HCT116 (cell line): Measurements from ENCODE around the gene ASIC4.

DNA sequence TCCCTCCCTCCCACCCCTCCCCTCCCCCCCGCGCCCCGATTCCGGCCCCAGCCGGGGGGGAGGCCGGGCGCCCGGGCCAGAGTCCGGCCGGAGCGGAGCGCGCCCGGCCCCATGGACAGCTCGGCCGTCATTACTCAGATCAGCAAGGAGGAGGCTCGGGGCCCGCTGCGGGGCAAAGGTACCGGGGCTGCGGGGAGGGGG is 212 bp downstream of the CTDSP1 start:
- RRBS, result 1% methylated on average over 7 of the region's 21 CpGs

DNA sequence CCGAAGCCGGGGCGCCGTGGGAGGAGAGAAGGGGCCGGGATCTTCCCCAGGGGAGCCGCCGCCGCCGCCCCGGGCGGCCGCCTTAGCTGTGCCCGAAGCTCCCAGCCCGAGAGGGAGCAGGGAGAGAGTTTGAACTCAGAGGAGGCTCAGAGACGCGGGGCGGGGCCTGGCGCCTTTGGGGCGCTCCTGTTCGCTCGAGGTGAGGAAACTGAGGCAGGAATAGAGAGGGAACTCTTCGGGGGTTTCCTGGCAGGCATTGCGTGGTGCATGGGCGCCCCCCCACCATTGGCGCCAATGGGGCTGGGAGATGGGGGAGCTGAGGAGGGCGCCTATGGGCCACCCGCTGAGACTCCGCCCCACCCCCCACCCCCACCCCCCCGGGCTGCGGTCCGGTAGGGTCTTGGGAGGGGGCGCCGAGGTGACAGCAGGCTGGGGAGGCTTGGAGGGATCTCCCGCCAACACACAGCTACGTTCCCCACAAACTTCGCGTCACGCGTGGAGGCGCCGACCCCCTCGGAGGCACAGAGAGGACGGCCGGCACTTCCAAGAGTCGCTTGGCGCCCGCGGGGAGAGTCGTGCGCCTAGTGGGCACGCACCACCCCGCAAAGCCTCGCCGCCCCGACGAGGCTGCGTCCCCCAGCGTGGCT is 636 bp downstream of the CTDSP1 start:
- RRBS, result 1% methylated on average over 11 of the region's 58 CpGs

DNA sequence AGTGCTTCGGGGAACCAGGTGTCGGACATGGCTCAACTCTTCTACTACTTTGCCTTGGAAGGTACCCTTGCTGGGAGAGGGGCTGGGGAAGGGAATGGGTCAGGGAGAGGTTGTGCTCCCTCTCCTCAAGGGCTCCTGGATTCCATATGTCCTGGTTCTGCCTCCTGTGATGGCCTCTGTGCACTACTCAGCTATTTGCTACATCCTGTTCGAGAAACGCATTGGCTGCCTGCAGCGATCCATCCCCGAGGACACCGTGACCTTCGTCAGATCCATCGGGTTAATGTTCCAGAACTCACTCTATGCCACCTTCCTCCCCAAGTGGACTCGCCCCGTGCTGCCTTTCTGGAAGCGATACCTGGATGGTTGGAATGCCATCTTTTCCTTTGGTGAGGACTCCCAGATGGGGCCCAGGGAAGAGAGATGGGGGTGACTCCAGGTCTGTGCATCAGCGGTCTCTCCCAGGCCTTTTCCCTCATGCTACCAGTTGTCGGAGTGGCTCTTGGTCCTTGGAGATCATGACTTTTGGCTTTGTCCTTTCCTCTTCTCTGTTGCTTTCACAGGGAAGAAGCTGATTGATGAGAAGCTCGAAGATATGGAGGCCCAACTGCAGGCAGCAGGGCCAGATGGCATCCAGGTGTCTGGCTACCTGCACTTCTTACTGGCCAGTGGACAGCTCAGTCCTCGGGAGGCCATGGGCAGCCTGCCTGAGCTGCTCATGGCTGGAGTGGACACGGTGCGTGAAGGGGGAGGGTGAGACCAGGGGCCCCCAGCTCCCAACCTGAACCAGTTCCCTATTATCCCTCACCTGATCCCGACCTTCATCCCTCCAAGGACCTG is 30.6 kb downstream of the CYP27A1 start:
- RRBS, result no CpG with 5 or more reads among the region's 19 CpGs

DNA sequence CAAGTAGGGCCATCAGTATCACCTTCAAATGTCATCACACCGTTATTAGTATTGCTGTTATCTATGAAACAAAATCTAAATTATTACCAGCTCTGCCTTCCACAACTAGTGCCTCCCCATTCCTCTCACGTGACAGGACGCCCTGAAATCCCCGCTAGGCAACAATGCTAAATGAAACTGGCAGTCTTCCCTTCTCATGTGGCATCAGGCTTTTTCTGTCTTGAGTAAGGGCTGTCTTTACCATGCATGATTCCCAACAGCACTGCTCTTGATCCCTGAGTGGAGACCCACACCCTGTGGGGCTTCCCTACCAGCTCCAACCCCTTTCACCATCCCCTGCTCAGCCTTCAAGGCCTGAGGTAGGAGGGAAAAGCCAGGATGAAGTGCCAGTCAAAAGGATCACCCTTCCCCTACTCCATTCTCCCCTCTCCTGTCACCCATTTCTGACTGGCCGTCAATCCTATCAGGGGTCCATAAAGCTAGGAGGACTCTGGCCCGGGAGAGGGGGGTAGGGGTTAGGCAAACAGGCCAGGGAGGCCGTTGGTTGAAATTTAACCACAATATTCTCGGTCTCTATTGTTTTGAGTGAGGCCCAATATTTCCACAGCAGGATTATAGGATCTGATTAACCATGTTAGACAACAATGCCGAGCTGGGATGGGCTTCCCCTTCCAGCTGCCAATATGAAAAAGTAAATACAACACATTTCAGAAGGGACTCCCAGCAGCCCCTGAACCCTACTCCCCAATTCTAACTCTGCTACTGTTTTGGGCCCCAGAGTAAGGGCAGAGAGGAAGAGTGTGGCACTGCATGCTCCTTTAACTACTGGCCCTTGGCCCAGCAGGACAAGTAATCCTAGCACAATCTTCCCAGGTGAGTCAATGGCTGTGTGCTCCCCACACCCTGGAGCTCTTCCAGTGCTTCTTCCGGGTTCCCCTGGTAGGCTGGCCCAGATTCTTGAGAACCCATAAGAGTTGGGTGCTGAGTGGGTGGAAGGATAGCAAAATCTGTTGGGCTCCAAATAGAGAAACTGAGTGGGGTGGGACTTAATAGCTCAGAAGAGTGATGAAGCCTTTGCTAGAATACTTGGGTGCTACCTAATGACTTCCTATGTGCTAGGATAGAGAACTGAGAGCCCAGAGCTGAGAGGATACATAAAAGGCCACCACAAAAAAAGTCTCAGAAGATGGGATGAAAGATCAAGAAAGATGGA is 10.5 kb upstream of the IHH start:
- RRBS, result no CpG with 5 or more reads among the region's 10 CpGs

GRCh38 chr2:219126399-219126972 is 34.1 kb downstream of the NHEJ1 start:
- RRBS, result no CpG with 5 or more reads among the region's 4 CpGs

GRCh38 chr2:219127026-219127458 is 33.6 kb downstream of the NHEJ1 start:
- RRBS, result no CpG with 5 or more reads among the region's 2 CpGs

DNA sequence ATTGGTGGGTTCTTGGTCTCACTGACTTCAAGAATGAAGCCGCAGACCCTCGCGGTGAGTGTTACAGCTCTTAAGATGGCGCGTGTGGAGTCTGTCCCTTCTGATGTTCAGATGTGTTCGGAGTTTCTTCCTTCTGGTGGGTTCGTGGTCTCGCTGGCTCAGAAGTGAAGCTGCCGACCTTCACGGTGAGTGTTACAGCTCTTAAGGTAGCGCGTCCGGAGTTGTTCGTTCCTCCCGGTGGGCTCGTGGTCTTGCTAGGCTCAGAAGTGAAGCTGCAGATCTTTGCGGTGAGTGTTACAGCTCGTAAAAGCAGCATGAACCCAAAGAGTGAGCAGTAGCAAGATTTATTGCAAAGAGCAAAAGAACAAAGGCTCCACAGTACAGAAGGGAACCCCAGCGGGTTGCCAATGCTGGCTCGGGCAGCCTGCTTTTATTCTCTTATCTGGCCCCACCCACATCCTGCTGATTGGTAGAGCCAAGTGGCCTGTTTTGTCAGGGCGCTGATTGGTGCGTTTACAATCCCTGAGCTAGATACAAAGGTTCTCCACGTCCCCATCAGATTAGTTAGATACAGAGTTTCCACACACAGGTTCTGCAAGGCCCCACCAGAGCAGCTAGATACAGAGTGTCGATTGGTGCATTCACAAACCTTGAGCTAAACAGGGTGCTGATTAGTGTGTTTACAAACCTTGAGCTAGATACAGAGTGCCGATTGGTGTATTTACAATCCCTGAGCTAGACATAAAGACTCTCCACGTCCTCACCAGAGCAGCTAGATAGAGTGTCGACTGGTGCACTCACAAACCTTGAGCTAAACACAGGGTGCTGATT is 5.9 kb upstream of the ZFAND2B start:
- RRBS, result no CpG with 5 or more reads among the region's 27 CpGs

- RRBS, result no CpG with 5 or more reads among the region's 10 CpGs
These were observed 2.9 kb downstream of the ZFAND2B start for GRCh38 chr2:219209353-219209924.

DNA sequence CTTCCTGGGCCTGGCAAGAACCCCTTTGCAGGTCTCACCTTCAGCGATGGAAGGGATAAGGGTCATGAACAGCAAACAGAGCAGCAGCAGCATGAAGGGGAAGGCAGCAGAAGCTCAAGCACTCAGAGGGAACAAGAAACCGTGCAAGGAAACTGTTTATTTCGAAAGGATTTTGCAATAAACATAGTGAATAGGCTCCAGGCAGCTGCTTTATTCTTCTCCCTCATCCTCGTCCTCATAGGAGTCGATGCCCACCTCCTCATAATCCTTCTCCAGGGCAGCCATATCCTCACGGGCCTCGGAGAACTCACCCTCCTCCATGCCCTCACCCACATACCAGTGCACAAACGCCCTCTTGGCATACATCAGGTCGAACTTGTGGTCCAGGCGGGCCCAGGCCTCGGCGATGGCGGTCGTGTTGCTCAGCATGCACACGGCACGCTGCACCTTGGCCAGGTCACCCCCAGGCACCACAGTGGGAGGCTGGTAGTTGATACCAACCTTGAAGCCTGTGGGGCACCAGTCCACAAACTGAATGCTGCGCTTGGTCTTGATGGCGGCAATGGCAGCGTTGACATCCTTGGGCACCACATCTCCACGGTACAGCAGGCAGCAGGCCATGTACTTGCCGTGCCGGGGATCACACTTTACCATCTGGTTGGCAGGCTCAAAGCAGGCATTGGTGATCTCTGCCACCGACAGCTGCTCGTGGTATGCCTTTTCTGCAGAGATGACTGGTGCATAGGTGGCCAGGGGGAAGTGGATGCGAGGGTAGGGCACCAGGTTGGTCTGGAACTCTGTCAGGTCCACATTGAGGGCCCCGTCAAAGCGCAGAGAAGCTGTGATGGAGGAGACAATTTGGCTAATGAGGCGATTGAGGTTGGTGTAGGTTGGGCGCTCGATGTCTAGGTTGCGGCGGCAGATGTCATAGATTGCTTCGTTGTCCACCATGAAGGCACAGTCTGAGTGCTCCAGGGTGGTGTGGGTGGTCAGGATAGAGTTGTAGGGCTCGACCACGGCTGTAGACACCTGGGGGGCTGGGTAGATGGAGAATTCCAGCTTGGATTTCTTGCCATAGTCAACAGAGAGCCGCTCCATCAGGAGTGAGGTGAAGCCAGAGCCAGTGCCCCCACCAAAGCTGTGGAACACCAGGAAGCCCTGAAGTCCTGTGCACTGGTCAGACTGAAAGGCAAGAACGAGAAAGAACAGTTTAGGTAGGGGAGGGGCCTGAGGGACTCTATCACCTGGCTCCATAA is 2.5 kb upstream of the TUBA4B start:
- RRBS, result no CpG with 5 or more reads among the region's 37 CpGs

DNA sequence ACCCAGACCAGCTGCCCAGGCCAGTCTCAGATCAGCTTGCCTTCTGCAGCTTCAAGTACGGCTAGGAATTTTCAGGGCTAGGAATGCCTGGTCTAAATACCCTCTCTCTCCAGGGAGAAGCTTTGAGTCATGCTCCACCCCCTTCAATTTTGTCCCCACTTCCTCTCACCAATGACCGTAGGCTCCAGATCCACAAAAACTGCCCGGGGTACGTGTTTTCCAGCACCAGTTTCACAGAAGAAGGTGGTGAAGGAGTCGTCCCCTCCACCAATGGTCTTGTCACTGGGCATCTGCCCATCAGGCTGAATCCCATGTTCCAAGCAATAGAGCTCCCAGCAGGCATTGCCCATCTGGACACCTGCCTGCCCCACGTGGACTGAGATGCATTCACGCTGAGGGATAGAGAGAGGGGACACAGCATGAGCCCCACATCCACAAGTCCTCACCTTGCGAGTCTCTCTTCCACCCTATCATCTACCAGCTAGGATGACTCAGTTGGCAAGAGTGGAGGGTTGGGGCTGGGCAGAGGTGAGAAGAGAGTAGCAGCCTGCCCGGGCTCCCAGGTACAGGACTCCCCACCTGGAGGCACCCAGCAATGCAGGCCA is 1.1 kb upstream of the TUBA4B start:
- RRBS, result no CpG with 5 or more reads among the region's 9 CpGs

- RRBS, result no CpG with 5 or more reads among the region's 17 CpGs
These were observed 8.2 kb downstream of the SPEG start for GRCh38 chr2:219442647-219443444.

DNA sequence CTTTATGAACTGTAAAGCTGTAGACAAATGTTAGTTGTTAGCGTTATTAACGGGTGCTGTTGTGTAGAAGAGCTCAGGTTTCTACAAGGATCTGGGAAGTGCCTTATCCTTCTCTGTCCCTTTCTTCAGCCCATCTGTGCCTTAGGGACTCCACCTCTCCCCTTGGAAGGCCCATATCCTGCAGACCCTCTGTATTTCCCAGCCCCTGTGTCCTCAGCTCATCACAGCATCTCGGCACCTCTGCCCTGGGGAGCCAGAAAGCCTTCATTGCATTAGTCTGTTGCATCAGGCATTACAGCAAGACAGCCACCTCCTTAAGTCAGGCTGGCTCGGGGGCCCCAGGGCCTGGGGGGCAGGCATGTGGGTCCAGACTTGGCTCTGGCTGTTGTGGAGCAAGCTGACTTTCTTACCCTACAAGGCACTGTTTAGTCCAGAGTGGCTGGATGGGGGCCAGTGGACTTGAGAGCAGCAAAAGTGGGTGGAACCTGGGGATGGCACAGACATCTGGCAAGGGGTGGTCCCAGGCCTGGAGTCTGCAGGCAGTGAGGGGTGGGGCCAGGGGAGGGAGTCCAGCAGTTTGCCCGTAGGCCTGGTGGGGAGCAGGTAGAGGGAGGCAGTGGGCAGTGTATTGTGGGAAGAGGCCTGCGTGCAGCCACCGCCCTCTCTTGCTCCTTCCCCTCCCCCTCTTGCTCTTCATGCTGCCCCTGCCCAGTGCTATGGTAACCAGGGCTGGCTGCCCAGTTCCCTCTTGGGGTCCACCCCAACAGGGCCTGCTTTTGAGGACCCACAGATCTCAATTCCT is 18.9 kb downstream of the SPEG start:
- RRBS, result no CpG with 5 or more reads among the region's 7 CpGs

GRCh38 chr2:219460170-219461714 is 26.1 kb downstream of the SPEG start:
- RRBS, result no CpG with 5 or more reads among the region's 39 CpGs

GRCh38 chr2:219492642-219493440 is 3.1 kb upstream of the SPEGNB start:
- RRBS, result 94% methylated on average over 6 of the region's 25 CpGs

GRCh38 chr2:219514089-219515280 is at the start of gene ASIC4:
ASIC4 (plus strand) TSS chr2:219514482.
- RRBS, result 91% methylated on average over 9 of the region's 58 CpGs

DNA sequence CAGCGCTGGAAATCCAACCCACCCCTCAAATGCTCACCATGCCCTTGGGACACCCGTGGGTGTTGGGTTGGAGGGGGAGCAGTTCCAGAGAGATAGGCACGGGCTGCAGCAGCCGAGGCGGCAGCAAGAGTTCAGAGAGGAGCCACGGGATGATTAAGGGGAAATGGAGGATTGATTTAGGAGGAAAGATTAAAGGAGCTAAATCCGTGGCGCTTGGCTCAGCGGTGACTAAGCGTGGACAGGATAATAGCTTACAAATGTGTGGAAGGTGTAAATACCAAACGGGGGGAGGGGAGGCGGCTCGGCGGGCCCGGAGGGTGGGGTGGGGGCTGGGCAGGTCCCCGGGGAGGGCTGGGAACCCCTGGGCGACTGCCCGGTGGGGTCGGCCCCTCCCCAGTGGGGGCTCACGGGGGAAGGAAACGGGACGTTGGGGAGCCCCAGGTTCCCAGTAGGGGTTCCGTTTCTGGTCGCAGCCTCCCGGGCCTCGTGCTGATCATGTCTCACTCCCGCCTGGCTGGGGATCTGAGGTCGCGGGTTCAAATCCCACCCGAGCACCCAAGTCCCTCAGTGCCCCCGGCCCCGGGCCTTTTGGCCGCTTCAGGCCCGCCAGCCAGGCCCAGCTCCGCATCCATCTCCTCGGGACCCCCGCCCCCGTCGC is 7.9 kb downstream of the ASIC4 start:
- RRBS, result 2% methylated on average over 15 of the region's 39 CpGs

DNA sequence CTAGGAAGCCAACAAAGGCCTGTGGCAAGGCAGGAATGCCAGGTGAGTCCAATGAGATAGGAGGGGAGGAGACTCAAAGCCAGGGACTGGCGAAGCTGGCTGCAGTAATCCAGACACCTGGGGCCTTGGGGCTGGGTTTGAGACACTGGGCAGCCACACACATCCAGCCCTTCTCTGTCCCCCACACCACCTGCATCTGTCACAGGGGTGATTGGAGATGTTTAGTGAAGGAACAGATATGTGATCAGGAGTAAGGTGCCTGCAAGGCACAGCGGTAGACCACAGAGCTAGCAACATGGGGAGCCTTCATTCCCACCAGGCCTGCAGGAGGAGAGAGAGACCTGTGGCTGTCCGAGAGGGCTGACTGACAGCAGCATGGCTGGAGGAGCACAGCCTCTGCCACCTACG is 9.5 kb downstream of the CHPF start:
- RRBS, result no CpG with 5 or more reads among the region's 4 CpGs

GRCh38 chr2:219551298-219551865 is 7.6 kb downstream of the TMEM198 start:
- RRBS, result 4% methylated on average over 10 of the region's 26 CpGs

DNA sequence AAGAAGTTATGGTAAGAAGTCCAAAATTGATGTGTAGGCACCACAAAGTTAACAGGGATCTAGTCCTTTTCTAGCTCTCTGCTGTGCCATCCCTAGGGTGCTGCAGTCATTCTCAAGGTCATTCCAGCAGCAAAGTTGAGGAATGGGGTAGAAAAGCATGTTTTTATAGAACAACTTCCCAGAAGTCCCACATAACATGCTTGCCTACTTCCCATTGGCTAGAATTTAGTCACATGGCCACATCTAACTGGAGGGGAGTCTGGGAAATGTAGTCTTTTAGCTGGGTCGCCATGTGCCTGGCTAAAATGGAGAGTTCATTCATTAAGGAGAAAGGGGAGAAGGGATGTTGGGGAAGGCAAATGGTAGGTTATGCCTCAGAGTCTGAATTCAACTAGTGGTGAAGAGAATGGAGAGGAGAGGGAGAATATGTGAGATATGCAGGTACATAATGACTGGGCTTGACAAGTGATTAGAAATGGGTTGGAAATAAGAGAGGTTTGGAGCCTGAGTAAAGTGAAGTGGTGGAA is 85.7 kb downstream of the SLC4A3 start:
- RRBS, result no CpG with 5 or more reads among the region's 1 CpG

DNA sequence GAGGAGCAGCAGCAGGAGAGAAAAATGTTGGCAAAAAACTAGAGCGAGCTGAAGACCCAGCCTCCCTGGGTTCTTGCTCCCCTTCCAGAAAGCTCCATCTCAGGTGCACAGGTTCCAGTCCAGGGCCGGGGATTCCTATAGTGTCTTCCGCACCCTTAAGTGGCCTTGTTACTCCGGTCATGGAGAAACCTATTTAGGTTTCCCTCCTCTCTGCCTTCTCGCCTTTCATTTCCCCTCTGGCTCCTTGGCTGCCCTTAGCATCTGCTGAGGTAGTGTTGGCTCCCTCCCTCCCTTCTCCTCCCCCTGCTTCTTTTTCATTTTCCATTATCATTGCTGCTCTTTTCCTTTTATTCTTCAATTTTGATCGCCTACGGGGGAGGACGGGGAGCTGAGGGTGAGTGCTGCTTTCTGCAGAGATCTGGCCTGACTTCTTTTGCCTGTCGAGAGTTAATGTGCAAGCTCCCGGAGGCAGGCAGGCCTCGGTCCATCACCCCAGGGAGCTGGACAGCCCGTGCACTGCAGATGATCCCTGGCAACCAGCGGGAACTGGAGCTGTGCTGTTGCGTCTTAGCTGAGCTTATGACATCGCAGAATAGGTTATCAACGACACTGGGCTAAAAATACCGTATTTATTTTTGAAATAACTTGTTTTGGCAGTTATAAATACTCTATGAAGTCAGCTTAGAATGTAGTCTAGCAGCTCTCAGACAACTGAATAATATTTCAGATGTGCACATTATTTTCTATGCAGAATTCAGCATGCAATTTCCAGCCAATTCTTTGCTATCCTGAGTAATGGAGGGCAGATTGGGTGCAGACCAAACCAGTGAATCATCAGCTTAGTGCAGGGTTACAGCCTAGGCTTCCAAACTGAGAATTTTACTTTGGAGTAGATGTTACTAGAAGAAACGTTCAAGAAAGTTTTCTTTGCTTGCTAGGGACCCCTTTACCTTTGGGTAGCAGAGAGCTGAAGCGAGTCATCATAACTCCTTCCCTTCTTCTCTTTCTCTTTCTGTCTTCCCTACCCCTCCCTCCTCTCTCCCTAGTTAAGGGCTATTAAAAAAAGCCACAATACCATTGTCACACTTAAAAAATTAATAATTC is 141.9 kb downstream of the SLC4A3 start:
- RRBS, result 100% methylated on average over 3 of the region's 19 CpGs